Neural crest cell (in vitro differentiated cells): ENCODE measurements around the gene C7orf50.

DNA sequence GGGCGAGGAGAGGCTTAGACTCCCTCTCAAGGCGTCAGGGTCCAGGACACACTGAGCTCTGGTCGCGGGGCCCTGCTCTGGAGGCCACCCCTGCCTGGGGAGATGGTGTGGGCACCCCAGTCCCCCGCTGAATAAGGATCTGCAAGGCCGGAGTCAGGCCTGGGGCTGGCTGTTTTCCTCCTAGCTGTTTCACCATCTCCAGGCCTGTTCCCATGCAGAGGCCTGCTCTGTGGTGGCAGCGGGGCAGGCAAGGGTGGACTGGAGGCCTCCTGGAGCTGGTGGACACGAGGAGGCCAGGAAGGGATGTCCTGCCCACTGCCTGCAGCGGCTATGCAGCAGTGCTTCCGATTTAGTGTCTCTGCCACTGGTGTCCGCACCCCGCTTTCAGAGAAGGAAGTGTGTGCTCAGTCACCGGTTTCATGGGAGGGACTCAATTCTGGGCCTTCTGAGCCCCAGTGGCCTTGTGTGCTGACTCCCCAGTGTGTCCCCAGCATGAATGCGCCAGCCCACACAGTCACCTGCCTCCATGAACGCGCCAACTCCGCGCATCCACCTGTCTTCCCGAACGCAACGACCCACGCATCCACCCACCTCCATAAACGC is 14.6 kb upstream of the GPR146 start:
- PRO-cap = no peak

DNA sequence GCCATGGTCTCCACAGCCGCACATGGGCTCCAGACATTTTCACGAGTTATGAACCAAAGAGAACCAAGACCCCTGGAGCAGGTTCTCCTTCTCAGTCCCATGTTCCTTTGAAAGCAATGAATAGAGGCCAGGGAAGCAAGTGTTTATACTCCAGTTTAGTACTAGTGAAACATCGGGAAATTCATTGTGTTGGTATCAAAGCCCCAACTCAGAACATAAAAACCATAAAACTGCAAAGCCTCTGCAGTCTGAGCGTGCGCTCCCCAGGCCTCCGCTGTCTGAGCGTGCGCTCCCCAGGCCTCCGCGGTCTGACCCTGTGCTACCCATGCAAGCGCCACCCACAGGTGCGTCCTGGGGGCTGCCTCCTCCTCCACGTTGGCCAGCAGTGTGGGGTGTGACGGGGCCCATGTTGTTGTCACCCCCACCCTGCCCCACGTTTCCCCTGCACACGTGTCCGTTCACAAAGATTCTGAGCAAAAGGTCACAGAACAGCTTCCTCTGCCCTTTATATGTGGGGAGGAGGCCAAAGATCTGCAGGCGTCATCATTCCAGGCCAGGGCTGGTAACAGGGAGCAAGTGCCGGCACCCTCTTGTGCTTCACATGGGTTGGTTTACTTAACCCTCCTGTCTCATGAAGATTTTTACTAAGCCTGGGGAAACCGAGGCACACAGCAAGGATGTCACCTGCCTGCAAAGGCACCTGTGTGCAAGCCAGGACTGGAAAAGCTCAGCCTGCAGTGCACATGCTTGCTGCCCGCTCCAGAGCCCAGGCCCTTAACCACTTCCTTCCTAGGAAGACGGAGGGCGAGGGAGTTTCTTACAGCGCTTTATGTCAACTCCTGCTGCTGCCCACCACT is 4.6 kb downstream of the GPR146 start:
- PRO-cap = no peak

DNA sequence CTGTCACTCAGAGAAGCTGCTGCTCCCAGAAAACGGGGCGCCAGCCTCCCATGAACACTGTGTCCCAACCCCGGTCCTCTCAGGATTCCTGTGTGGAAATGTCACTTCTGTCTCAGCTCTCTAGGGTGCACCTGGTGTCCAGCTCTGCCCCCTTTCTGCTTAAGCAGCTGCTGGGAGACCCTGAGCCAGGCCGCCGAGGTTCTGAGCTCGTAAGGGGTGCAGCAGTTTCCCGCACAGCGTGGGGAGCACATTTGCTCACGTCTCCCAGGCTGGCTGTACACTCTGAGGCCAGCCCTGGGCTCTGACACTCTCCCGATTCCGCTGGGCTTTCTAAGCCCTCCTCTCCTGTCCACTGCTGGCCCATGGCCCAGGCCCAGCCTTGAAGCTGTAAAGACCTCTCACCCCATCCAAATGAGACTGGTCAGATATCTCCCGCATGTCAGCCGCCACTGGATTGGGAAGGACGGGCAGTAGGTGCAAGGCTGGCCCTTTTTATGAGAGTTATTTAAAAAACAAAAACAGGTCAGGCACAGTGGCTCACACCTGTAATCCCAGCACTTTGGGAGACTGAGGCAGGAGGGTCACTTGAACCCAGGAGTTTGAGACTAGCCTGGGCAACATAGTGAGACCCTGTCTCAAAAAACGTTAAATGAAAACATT is 7.0 kb downstream of the GPR146 start:
- PRO-cap = no peak

DNA sequence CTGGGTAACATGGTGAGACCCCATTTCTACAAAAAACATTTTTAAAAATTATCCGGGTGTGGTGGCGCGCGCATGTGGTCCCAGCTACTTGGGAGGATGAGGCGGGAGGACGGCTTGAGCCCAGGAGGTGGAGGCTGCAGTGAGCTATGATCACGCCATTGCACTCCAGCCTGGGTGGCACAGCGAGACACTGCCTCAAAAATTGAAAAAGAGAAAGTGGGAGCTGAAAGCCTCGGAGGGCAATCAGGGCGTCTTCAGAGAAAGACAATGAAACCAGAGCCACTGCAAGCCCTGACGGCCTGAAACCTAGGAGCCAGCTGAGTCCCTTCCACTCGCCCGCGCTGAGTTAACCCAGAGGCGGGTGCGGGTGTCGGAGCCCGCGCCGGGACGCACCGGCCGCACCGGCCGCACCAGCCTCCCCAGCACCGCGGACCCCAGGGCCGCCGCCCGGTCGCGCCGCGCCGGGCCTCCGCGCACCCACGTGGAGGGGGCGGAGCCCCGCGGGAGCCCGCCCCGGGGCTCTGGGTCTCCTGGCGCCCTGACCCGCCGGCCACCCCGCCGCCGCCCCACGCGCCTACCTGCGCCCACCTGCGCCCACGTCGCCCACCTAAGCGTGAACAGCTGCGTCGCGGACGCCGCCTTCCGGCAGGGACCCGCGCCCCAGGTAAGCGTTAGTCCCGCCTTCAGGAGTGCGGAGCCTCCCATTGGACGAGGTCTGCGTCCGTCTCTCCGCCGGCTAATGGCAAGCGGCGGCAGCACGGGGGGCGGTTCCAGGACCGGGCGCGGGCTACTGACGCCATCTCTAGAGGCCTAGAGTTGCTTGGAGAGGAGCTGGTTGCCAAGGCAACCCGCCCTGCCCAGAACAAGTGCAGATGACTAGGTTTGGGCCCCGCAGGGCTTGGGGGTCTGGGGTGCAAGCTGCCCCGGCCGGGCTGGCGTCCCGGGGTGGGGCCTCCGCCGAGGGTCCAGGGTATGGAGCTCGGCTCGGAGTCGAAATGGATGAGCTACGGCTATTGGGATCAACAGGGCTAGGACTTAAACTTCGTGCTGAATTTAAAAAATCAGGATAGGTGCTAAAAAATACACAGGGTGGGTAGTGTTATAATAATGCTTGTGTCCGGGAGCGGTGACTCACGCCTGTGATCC is at the start of gene C7orf50:
TSS of gene C7orf50 (minus strand) at position 637 of the 1,146 bp plus-strand sequence.
- PRO-cap = unidirectional peak, minus-strand start at position 470 of the sequence; bidirectional peak, plus-strand start at position 860 of the sequence, minus-strand start at position 615 of the sequence

DNA sequence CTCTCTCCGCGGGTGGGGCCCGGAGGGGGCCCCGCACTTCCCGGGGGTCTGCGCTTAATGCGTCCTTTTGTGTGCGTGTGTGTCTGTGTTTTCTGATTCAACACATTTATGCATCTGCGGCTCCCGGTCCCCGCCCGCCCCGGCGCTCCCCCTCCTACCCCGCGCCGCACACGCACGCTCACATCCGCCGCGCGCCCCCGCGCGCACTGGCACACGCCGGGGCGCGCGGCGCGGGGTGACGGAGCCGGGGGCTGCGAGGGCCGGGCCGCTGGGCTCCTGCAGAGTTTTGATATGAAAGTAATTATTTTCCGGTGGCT is 4.7 kb downstream of the UNCX start:
- PRO-cap = no peak

DNA sequence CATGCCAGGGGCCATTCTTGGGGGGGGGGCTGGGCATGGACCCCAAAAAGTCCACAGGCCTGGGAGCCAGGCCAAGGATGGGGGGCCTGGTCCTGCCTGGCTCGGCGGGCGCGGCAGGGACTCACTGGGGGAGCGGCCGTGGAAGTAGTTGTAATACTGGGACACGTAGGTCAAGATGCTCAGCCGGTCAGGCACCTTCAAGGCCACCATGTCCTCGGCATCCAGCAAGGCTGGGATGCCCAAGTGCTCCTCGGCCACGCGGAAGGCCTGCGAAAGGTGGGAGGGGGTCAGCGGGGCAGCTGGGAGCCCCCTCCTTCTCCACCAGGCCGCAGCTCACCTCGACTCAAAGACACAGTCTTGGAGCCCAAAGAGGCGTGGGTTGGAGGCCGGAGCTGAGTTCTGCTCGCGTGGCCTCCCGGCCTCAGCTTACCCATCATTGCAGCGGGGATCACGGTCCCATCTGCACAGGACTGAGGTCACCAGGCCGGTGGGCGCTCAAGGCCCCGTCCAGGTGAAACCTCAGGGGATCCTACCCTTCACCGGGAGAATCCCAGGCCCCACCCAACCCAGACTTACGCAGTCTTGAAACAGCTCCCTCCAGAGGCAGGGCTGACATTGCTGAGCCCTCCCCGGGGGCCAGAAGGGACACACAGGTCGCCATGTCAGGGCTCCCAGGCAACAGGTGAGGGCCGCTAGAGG is 10.6 kb downstream of the MICALL2 start:
- PRO-cap = no peak

- PRO-cap = no peak
These were observed 3.9 kb downstream of the MICALL2 start for GRCh38 chr7:1455069-1456138.

DNA sequence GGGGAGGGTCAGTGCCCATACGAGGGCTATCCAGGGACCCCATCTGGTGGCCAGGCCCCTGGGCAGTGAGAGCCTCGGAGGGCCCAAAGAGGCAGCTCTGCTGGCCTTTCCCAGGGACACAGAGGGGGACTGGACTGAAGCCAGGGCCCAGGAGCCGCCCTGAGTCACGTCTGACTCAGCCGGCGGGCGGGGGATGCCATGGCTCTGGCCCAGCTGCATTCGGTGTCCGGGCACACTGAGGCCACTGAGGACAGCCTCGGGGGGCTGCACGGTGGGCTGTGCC is 544 bp downstream of the MICALL2 start:
- PRO-cap = no peak

DNA sequence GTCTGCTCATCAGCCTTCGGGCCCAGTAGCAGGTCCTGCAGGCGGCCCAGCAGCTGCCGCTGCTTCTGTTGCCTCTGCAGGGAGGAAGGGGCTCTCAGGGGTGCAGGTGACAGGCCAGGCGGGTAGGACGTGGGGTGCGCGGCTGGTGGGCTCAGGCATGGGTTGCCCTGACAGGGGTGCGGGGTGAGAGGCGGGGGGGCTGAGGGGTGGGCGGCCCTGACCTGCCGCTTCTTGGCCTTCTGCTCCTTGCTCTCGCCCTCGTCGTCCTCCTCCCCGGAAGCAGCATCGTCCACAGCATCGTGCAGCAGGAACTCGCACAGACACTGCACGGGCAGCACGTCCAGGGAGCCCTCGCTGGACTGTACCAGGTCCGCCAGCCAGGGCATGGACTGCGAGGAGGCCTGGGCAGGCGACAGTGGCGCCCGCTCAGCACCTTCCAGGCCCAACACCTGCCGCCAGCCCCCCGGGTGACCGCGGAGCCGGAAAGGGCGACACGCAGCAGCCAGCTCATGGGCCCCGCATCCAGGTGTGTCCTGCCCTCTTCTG is 17.4 kb downstream of the INTS1 start:
- PRO-cap = no peak

- PRO-cap = no peak
These were observed 11.9 kb downstream of the TMEM184A start for GRCh38 chr7:1543843-1544719.

- PRO-cap = no peak
These were observed 25.3 kb upstream of the ELFN1 start for GRCh38 chr7:1644682-1645189.

DNA sequence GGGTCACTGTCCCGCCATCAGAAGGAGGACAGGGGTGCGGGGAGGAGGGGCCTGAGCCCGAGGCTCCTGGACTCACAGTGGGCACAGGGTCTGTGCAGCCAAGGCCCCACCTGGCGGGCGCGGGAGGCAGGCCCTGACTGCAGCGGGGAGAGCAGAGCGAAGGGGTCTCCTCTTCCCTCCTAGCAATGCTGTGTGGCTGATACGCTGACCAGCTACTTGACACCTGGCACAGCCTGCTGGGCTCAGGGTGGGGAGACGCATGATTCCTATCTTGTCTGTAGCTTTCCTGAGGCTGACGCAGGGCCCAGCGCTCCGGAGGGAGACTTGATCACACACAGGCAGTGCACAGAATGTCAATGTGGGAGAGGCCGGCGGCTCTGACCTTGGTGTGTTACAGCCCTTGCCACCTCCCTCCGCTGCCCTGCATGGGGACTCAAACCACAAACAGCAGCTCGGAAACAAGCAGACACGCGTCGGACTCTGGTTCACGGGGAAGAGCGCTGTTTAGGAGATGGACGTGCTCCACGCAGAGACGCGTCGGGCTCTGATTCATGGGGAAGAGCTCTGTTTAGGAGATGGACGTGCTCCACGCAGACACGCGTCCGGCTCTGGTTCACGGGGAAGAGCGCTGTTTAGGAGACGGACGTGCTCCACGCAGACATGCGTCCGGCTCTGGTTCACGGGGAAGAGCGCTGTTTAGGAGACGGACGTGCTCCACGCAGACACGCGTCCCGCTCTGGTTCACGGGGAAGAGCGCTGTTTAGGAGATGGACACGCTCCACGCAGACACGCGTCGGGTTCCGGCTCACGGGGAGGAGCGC is 175.1 kb downstream of the ELFN1 start:
- PRO-cap = no peak

DNA sequence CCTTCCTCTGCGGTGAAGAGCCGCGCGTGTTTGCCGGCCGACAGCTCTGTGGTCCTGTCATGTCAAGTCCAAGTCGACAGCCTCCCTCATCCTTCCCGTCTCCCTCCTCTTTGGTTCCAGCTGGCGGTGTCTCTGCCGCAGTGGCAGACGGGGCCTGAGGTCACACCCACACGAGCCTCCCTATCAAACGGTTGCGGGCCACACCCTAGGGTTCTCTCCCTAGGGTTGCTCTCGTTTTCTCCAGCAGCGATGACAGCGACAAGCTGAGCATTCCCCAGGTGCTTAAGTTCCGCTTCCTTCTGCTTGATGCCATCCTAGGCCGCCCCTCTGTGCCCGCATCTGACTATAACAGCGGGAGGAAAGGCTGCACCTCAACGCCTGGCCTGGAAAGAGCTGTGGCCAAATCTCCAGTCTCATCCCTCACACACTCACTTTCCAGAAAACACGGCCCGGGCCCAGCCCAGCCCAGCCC is 185.0 kb downstream of the ELFN1 start:
- PRO-cap = no peak

DNA sequence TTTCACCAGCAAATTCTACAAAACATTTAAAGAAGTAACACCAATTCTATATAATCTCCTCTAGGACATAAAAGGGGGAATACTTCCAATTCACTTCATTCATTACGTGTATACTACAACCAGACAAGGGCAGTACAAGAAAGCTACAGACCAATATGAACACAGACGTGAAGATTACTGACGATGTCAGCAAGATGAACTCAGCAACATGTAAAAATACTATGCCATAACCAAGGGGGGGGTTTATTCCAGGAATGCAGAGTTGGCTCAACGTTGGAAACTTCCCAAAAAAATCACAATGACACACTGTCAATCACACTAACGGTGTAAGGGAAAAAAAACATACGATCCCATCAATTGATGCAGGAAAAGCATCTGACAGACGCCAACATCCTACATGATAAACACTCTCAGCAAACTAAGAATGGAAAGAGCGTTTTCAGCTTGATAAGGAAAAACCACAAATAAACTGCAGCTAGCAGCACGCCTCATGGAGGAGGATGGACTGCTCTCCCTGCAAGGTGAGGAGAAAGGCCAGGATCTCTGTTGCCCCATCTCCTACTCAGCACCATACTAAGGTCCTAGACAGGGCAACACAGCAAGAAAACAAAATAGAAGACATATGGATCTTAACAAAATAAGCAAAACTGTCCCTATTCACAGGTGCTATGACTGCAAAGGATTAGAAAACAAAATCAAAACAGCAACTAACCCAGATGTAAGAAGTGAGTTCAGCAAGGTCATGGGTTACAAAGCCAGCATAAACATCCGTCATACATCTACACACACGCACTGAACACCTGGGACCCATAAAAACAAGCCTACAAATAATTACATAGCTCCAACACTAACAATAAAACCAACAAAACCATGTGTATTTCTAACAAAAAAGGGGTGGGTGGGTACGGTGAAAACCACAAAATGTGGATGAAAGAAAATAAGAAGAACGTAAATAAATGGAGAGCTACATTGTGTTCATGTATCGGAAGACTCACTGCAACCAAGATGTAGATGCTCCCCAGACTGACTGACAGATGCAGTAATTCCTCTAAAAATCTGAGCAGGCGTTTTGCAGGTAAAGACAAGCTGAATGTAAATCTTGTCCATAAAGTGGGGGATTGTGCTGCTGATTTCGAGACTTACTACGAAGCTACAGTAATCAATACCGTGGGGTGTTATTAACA is 256.6 kb downstream of the ELFN1 start:
- PRO-cap = no peak

DNA sequence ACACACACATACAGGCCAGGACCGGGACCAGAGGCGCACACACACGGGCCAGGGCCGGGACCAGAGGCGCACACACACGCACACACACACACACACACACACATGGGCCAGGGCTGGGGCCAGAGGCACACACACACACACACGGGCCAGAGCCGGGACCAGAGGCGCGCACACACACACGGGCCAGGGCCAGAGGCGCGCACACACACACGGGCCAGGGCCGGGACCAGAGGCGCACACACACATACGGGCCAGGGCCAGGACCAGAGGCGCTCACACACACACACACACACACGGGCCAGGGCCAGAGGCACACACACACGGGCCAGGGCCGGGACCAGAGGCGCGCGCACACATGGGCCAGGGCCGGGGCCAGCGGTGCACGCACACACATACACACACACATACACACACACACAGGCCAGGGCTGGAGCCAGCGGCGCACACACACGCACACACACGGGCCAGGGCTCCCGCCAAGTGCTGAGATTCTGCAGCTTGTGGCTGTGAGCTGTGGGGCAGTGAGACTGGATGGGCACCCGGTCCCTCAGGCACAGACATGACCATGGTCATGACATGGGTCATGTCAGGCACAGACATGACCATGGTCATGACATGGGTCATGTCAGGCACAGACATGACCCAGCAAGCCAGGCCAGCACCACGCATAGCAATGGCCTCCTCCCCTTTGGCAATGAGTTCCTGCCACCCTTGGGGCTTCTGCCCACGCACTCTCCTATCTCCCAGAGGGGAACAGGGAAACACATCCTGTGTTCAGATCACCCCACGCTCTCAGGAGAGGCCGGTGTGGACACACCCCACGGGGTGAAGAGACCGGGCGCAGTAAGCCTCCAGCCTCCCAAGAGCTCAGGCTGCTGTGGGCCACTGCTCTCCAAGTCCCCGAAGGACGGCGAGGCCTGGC is 269.1 kb downstream of the ELFN1 start:
- PRO-cap = no peak

DNA sequence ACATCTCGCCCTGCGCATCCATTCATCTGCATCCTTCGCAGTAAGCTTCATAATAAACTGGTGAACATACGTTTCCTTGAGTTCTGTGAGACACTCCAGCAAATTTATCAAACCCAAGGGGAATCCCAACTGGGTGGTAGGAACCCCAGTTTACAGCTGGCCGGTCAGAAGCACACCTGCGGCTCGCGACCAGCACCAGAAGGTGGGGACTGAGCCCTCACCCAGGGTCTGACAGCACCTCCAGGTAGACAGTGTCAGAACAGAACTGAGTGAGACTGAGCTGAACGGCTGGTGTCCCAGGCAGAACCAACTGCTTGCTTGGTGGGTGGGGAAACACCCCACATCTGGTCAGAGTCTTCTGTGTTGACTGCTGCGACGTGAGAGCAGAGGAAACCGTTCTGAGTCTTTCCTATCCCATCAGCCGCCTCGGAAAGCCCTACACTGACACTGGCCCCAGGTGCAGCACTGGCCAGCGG is 160.8 kb downstream of the MAD1L1 start:
- PRO-cap = no peak

DNA sequence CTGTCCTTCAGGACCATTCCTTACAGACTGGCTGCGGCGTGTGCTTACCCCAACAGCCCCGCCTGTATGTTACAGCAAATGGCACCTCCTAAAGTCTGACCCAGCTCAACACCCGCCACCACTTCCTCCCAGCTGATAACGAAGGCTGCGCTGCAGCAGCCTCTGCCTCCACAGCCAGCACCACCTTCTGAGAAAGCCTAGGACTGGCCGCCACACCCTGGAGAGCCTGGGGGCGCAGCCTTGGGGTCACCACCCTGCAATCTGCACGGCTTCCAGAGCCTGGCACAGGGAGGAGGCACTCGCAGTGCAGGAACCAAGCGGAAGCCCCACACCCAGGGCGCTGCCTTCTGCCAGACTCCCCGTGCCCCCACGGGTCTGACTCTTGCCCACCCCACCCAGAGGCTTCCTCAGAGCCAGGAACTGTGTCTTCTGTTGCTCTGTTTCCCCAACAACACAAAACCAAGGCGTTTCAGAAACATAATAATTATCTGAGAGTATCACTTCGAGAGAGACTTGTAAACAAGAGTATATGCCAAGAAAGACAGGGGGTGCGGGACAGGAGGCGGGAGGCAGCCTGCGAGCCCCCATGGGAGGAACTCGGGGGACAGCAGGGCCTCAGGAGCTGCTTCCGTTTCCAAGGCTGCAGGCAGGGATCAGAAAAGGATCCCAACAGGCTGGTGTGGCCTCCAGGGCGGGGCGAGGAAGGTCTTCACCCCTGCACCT is 112.4 kb downstream of the MAD1L1 start:
- PRO-cap = no peak

- PRO-cap = no peak
These were observed 75.1 kb downstream of the MAD1L1 start for GRCh38 chr7:2157462-2158242.

DNA sequence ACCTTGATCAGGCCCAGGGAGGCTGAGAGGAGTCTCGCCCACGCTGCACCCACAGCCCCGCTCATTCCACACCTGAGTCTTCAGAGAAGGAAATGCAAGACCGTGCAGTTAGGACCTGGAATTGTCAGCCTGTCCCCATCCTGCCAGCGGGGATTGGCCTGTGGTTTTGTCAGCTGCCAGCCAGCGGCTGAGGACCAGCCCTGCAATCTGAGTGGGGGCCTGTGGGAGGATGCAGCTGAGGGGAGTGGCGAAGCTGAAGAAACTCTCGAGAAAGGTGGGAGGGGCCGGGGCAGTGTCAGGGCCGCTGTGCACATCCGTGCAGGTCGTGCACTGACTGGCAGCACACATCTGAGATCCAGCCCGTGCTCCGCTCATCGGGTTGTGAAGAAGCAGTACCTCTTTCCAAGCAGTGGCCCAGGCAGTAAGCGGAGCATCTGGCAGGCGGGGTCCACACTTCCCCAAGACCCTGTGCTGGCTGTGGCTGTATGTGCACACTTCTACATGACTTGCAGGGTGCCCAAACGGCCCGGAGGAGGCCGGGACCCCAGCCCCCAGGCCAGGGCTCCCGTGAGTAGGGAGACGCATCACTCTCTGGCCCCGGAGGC is 10.6 kb upstream of the LFNG start:
- PRO-cap = no peak

DNA sequence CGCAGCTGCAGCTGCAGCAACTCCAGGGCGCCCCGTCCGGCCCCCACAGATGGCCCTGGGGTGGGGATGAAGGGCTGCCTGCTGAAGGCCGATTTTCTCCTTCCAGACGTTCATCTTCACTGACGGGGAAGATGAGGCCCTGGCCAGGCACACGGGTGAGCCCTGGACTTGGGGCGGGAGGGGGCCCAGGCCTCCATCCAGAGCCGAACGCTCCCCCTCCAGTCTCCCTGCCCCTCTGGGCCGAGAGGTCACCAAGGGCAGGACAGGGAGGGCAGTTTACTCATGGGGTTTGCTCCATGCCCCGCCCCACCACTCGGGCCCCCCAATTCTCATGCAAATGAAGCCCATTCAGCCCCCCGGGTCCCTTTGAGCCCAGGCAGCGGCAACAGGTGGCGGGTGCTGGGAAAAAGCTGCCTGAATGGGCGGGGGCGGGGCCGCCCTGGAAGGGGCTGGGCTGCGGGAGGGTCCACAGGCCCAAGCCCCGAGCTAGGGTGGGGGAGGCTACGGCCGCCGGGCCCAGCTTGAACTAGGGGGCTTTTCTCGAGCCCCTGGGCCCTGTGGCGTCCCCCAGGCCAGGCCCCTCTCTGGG is 5.1 kb downstream of the LFNG start:
- PRO-cap = bidirectional peak, plus-strand start at position 119 of the sequence, minus-strand start at position 121 of the sequence